A549 (cell line): ENCODE results near the genes H6PD, CLSTN1 and RBP7.

DNA sequence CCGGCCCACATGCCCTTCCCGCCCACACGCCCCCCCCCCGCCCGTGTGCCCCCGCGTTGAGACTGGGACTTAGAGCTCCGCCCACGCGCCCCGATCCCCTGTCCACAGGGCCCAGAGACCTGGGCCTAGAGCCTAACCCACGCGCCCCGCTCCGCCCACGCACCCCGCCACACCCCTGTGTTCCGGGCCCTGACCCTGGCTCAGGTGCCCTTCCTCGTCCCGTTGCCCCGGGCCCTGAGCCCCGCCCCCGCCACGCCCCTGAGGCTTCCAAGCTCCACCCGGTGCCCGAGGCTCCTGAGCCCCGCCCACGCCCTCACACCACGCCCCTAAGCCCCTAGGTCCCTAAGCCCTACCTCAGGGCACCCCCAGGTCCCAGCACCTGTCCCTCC is 454 bp upstream of the GPR157 start:
- PRO-cap: unidirectional peak, minus-strand start at position 236 of the sequence
CAGE:
- cytosol, long polyA plus RNA: no peak
- long polyA plus RNA: no peak
- nucleus, long polyA plus RNA: no peak

DNA sequence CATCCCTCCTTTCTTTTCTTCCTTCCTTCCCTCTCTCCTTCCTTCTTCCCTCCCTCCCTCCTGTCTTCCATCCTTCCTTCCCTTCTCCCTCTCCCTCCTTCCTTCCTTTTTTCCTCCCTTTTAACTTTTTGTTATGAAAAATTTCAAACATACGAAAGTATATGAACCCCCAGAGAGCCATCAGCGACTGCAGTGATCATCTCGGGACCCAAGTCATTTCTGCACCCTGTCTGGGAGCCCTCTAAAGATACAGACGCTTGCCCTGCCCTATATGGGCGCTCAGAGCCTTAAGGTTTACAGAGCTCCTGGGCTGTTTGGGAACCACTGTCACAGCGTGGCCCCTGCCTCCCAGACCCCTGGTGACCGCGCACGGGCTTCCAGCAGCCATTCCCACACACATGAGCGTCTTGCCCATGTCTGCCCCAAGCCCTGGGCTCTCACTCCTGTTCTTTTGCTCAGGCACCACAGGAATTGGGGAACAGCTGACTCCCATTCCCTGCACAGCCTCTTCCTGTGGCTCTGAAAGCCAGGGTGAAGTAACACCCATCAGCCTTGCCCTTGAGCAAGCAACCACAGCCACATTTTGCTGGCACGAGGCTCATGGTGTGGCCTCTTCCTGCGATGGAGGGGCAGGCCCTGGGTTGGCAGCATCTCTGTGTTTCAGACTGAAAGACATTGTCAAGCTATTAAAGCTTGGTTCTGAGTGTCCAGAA is 14.2 kb upstream of the GPR157 start:
- PRO-cap: no peak
CAGE:
- cytosol, long polyA plus RNA: no peak
- long polyA plus RNA: no peak
- nucleus, long polyA plus RNA: no peak

DNA sequence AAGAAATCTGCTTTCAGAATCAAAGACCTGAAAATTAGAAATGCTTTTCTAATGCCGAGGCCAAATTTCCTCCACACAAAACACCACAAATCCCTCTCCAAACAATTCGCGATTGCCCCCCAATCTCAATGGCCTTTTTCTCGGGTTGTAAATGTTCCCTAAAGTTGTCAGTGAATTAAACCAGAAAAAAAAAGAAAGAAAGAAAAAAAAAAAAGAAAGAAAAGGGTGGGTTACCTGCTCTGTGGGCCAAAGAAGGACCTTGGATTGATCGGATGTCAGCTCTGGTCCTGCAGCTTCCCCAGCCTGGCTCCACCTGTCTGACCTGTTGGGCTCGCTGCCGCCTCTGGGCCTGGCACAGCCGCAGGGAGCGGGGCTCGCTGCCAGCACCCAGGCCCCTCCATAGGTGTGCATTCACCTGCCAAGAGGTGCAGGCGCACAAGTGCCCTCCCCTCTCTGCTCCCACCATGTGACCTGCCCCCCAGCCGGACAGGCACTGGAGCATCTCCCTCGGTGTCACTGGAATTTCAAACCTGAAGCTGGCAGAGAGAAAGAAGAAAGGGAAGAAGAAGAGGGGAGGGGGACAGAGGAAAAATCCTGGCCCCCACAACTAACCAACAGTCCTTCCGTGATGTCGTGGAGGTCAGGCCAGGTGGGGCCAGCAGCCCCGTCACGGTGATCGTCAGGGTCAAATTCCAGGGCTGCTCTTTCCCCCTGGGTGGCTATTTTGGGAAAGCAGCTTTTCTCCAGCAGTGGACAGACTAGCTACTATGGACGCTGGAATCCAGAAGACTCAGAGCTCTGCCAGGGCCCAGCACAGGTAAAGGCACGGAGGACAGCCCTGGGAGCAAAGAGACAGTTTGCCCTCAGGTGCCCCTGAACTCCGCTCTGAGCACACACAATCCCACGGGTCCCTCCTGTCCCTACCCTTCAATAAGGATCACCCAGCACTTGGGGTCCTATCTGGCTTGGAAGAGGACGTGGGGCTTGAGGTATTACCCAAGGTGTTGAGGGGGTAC is 33.2 kb upstream of the GPR157 start:
- PRO-cap: no peak
CAGE:
- cytosol, long polyA plus RNA: no peak
- long polyA plus RNA: no peak
- nucleus, long polyA plus RNA: no peak

- PRO-cap: bidirectional peak, plus-strand start at chr1:9234774, minus-strand start at chr1:9234607; bidirectional peak, plus-strand start at chr1:9234903, minus-strand start at chr1:9234899; unidirectional peak, minus-strand start at chr1:9235281
CAGE:
- cytosol, long polyA plus RNA: no peak
- long polyA plus RNA: no peak
- nucleus, long polyA plus RNA: no peak
Observed at GRCh38 chr1:9234706-9235787, at the start of gene H6PD. Gene H6PD, plus strand, starts transcription at chr1:9234774.

- PRO-cap: no peak
CAGE:
- cytosol, long polyA plus RNA: no peak
- long polyA plus RNA: no peak
- nucleus, long polyA plus RNA: no peak
Observed at GRCh38 chr1:9435814-9436579, 103.3 kb upstream of the SLC25A33 start.

DNA sequence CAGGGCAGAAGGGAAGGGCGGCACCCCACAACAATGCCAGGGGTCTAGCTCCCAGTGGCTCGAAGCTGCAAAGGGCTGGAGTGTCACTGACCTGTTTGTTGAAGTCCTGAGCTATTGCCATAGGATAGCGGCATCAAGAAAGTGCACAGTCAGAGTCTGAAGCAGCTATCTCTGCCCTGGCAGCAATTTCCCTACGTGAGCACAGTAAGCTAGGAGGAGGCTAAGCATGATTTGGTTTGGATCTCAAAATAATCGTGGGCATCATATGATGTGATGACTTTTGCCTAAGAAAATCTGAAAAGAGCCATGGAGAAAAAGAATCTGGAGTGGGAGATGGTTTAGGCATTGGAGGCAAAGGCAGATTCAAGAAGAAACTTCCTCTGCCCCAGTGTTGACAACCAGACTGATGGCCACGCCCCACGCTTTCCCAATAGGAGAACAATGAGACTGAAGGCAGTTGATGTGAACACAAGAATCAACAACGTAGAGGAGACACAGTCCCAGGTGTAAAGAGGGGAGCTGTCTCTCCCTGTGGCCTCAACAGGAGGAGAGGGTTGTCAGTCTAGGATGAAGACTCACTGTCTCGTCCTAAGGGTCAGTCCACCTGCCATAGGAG is 100.0 kb upstream of the SLC25A33 start:
- PRO-cap: no peak
CAGE:
- cytosol, long polyA plus RNA: no peak
- long polyA plus RNA: no peak
- nucleus, long polyA plus RNA: no peak

GRCh38 chr1:9472875-9473494 is 66.3 kb upstream of the SLC25A33 start:
- PRO-cap: no peak
CAGE:
- cytosol, long polyA plus RNA: no peak
- long polyA plus RNA: no peak
- nucleus, long polyA plus RNA: no peak

DNA sequence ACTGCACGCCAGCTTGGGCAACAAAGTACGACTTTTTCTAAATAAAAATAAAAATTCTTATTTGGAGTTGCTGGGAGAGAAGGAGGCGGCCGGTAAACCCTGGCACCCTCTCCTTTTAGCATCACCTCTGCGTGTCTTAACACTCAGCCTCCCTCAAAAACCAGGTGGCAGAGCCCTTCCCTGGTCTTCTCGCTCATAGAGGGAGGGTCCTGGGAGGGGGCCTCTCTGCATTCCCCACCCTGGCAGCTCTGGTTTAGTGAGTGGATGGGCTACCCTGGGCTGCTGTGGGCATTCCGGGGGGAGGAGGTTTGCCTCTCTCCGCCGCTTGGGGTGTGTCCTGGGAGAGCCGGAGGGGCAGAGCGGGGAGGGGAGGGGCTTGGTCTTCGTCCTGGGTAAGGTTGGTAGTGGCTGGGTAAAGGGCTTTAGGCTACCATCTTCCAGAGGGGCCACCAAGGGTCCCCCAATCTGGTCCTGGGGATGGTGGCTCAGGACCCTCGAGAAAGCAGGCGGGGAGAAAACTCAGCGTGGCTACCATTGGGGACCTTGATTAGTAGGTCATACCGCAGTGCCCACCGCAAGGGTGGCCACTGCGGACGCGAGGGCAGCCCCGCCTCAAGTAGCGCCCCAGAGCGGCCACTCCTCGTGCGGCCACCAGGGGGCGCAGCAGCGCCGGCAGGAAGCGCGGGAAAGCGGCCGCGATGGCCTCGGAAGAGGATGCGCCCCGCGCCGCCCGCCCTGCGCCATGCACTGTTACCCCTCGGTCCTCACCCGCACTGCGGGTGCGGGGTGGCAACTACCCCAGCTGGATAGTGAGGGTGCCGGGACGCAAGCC is 44.3 kb upstream of the SLC25A33 start:
- PRO-cap: unidirectional peak, plus-strand start at position 687 of the sequence
CAGE:
- cytosol, long polyA plus RNA: no peak
- long polyA plus RNA: no peak
- nucleus, long polyA plus RNA: no peak

GRCh38 chr1:9689739-9690520 is 38.4 kb downstream of the PIK3CD start:
- PRO-cap: no peak
CAGE:
- cytosol, long polyA plus RNA: no peak
- long polyA plus RNA: no peak
- nucleus, long polyA plus RNA: no peak

GRCh38 chr1:9751355-9751863 is 72.4 kb downstream of the CLSTN1 start:
- PRO-cap: no peak
CAGE:
- cytosol, long polyA plus RNA: no peak
- long polyA plus RNA: no peak
- nucleus, long polyA plus RNA: no peak

GRCh38 chr1:9823796-9824452 is at the start of gene CLSTN1:
Gene CLSTN1, minus strand, starts transcription at chr1:9823965.
- PRO-cap: bidirectional peak, plus-strand start at chr1:9824178, minus-strand start at chr1:9823960
CAGE:
- cytosol, long polyA plus RNA: no peak
- long polyA plus RNA: no peak
- nucleus, long polyA plus RNA: no peak

- PRO-cap: no peak
CAGE:
- cytosol, long polyA plus RNA: no peak
- long polyA plus RNA: no peak
- nucleus, long polyA plus RNA: no peak
Observed at GRCh38 chr1:9850450-9851419, 27.0 kb upstream of the CLSTN1 start.

DNA sequence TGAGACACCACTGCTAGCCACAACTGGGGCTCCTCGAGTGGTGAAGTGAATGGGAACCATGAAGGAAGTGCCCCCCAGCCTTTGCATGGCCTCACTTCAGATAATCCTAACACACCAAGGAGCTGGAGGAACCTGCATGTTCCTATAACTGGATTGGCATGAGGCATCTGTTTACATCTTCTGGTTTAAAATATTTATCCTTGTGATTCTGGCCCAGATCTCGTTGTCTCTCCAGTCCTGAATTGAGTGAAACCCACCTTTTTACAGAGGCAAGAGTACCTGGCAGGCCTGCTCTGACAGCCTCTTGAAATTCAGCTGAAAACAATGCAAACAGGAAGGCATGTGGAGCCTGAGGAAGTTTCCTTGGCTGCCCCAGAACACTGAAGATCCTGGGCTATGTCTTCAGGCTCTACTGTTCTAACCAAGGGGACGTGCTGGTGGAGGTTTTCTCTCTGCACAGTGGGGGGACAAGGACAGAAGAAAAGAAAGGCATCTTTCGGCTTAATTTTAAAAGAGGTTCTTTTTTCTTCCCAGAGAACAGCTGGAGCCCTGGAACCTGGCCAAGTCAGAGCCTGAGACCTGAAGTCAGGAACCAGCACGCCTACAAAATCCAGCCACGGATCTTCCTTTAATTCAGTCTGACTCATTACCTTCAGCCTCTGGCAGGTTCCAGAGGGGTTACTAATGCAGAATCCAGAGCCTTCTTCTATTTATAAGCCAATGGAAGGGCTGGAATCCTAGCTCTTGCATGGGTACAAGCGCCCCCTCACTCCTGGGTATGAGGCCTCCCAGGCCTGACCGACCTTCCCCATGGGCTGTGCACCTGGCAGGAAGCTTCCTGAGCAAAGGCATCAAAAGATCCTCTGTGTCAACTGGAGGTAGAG is 19.9 kb downstream of the CTNNBIP1 start:
- PRO-cap: no peak
CAGE:
- cytosol, long polyA plus RNA: no peak
- long polyA plus RNA: no peak
- nucleus, long polyA plus RNA: no peak

GRCh38 chr1:9908743-9909863 is 966 bp downstream of the CTNNBIP1 start:
- PRO-cap: no peak
CAGE:
- cytosol, long polyA plus RNA: no peak
- long polyA plus RNA: no peak
- nucleus, long polyA plus RNA: no peak

GRCh38 chr1:9910452-9911530 is 722 bp upstream of the CTNNBIP1 start:
- PRO-cap: unidirectional peak, plus-strand start at chr1:9910662; unidirectional peak, plus-strand start at chr1:9910981
CAGE:
- cytosol, long polyA plus RNA: no peak
- long polyA plus RNA: no peak
- nucleus, long polyA plus RNA: no peak

DNA sequence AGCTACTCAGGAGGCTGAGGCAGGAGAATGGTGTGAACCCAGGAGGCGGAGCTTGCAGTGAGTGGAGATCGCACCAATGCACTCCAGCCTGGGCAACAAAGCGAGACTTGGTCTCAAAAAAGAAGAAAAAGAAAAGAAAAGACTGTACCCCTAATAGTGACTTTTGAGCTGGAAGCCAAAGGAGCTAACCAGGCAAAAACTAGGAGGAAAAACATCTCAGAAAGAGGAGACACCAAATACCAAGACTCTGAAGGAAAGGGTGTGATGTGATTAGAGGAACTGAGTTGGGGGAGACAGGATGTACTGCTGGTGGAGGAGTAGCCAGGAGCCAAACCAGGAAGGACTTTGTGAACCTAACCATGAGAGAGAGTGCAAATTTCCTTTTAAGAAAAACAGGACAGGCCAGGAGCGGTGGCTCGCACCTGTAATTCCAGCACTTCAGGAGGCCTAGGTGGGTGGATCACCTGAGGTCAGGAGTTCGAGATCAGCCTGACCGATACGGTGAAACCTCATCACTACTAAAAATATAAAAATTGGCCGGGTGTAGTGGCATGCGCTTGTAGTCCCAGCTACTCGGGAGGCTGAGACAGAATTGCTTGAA is 4.1 kb upstream of the RBP7 start:
- PRO-cap: no peak
CAGE:
- cytosol, long polyA plus RNA: no peak
- long polyA plus RNA: no peak
- nucleus, long polyA plus RNA: no peak

- PRO-cap: no peak
CAGE:
- cytosol, long polyA plus RNA: no peak
- long polyA plus RNA: no peak
- nucleus, long polyA plus RNA: no peak
Observed at GRCh38 chr1:9996895-9997541, at the start of gene RBP7. Gene RBP7, plus strand, starts transcription at chr1:9997228.

DNA sequence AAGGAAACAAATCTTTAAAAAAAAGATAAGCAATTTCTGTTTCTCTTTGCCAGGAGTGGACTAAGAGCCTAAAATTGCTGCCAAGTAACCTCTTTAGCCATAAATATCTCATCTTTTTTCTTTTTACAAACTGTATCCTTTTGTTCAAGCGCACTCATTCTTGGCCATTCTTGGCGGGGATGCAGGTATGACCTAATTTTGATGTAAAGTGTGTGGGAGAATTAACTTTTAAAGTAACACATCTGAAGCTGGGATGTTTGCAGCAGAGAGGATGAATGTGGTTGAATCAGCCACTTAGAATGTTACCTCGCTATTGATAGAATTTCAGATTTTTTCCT is 13.4 kb upstream of the KIF1B start:
- PRO-cap: no peak
CAGE:
- cytosol, long polyA plus RNA: no peak
- long polyA plus RNA: no peak
- nucleus, long polyA plus RNA: no peak

DNA sequence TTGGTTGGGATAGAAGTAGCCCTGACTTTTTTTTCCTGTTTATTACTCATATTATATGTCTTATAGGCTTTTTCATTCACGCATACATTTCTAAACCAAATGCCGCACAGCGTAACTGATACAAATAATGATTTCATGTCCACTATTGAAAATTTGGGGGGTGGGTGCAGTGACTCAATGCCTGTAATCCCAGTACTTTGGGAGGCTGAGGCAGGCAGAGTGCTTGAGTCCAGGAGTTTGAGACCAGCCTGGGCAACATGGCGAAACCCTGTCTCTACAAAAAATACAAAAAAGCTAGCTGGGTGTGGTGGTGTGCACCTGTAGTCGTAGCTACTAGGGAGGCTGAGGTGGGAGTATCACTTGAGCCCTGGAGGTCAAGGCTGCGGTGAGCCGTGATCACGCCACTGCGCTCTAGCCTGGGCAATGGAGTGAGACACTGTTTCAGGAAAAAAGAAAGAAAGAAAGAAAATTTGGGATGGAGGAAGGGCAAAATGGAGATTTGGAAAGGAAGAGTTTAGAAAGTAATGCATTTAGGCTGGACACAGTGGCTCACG is 27.3 kb downstream of the KIF1B start:
- PRO-cap: no peak
CAGE:
- cytosol, long polyA plus RNA: no peak
- long polyA plus RNA: no peak
- nucleus, long polyA plus RNA: no peak

DNA sequence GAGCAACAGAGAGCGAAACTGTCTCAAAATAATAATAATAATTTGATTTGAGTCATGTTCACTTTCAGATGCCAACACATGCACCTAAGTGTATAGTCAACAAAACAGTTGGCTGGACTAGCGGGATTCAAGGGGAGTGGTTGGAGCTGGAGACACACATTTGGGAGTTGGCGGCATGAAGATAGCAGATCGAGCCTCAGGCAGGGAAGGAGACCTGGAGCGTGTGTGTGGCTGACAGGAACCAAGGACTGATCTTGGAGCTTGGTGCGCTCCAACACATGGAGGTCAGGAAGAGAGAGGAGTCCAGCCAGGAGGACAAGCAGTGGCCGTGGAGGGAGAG is 14.6 kb upstream of the PGD start:
- PRO-cap: no peak
CAGE:
- cytosol, long polyA plus RNA: no peak
- long polyA plus RNA: no peak
- nucleus, long polyA plus RNA: no peak